ENCODE data around the genes CDV3 and TF.

DNA sequence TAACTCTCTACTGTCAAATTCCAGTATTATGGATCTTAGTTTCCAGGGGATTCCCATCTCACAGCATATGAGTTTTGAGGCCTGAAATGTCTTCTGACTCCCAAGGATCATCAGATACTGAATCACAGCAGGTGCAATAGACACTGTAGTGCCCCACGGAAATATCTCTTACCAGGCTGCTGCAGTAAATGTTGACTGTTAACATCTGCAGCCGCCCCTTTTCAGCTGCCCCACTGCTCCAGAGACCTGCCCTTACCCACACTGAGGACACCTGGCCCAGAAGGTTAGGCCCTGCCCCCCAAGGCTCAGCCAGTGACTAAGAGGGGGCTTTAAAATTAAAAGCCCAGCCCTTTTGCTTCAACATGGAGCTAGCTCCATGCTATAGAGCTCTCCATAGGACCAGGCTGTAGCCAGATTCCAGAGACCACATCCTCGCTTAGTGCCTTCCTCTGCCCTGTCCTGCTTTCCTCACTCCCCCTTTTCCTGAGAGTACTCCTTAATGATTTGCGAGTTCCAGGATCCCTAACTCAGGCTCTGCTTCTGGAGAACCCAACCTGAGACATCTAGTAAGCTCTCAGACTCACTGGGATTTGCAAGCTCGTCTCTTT, 67.2 kb downstream of the BFSP2 start:
- RAMPAGE, long total RNA, result no peak
- RRBS, result no CpG with 5 or more reads among the region's 5 CpGs
PRO-cap:
- standard, result no peak
- CoPRO, capped RNA only, 2 experiments, result no peak in any of the 2 experiments
- CoPRO, capped and uncapped RNA, 2 experiments, result no peak in any of the 2 experiments
- CoPRO, uncapped RNA only, 2 experiments, result no peak in any of the 2 experiments
CAGE:
- cytosol, long polyA plus RNA, result no peak
- long polyA plus RNA, result no peak
- nucleolus, long total RNA, result no peak
- nucleus, long polyA plus RNA, result no peak

- RAMPAGE, long total RNA, result no peak
- RRBS, result no CpG with 5 or more reads among the region's 5 CpGs
PRO-cap:
- standard, result no peak
- CoPRO, capped RNA only, 2 experiments, result no peak in any of the 2 experiments
- CoPRO, capped and uncapped RNA, 2 experiments, result no peak in any of the 2 experiments
- CoPRO, uncapped RNA only, 2 experiments, result no peak in any of the 2 experiments
CAGE:
- cytosol, long polyA plus RNA, result no peak
- long polyA plus RNA, result no peak
- nucleolus, long total RNA, result no peak
- nucleus, long polyA plus RNA, result no peak
Observed at GRCh38 chr3:133473923-133474602, 74.2 kb downstream of the BFSP2 start.

- RAMPAGE, long total RNA, result no peak
- RRBS, result 2% methylated on average over 18 of the region's 80 CpGs
PRO-cap:
- standard, result bidirectional peak, plus-strand start at chr3:133573714, minus-strand start at chr3:133573235; bidirectional peak, plus-strand start at chr3:133574021, minus-strand start at chr3:133573858
- CoPRO, capped RNA only, 2 experiments, result peak in 2 of 2 experiments; most common plus-strand start chr3:133573714 (in 2); most common minus-strand start chr3:133573481 (in 1)
- CoPRO, capped and uncapped RNA, 2 experiments, result peak in 2 of 2 experiments; most common plus-strand start chr3:133573714 (in 2); most common minus-strand start chr3:133573798 (in 1)
- CoPRO, uncapped RNA only, 2 experiments, result peak in 2 of 2 experiments; most common plus-strand start chr3:133573706 (in 1)
CAGE:
- cytosol, long polyA plus RNA, result no peak
- long polyA plus RNA, result start-site peak on the plus strand at chr3:133573705-133573732, 25 and 103 reads in 2 replicates; start-site peak on the plus strand at chr3:133573912-133573961, 20 and 53 reads in 2 replicates; start-site peak on the plus strand at chr3:133574035-133574072, 23 and 21 reads in 2 replicates
- nucleolus, long total RNA, result no peak
- nucleus, long polyA plus RNA, result no peak
Observed at GRCh38 chr3:133573423-133574108, at the start of gene CDV3. TSS of gene CDV3 (plus strand) at chr3:133573686.

DNA sequence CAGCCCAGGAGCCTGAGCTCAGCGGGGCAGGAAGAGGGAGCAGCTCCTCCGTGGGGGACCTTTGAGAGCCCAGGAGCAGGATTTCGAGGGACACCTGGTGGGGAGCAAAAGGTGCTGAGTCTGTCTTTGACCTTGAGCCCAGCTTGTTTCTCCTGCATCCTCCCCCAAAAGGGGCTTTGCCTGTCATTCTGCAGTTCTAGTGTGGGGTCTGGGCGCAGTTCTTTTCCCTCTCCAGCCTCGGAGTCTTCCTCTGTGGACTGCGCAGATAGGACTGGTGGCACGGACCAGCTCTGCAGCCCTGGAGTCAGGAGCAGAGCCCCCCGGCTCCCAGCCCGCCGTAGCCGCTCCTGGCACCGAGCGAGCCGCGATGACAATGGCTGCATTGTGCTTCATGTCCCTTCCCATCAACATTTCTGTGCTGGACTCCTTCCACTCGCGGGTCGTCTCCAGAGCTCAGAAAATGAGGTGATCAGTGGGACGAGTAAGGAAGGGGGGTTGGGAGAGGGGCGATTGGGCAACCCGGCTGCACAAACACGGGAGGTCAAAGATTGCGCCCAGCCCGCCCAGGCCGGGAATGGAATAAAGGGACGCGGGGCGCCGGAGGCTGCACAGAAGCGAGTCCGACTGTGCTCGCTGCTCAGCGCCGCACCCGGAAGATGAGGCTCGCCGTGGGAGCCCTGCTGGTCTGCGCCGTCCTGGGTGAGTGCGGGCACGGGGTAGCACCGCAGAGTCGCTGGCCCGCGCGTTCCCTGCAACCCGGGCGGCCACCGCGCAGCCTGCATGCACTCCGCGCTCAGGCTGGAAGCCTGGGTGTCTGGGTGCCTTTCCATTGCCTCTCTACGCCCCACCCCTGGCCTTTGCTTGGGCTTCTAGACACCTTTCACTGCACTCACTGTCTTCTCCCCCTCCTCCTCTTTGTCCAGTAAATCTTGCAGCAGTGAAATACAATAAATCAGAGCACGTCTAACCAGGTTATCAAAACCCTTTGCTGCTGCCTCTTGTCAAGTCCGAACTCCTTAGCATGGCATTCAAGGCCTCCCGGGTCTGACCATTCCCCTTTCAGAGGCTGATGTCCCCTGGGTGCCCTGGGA, at the start of gene TF:
Gene TF, plus strand, starts transcription at position 609 of the 1,091 bp plus-strand sequence.
- RAMPAGE, long total RNA, result no peak
- RRBS, result 79% methylated on average over 12 of the region's 56 CpGs
PRO-cap:
- standard, result no peak
- CoPRO, capped RNA only, 2 experiments, result no peak in any of the 2 experiments
- CoPRO, capped and uncapped RNA, 2 experiments, result no peak in any of the 2 experiments
- CoPRO, uncapped RNA only, 2 experiments, result no peak in any of the 2 experiments
CAGE:
- cytosol, long polyA plus RNA, result no peak
- long polyA plus RNA, result no peak
- nucleolus, long total RNA, result no peak
- nucleus, long polyA plus RNA, result no peak

GRCh38 chr3:133750308-133750694, 4.1 kb downstream of the TF start:
- RAMPAGE, long total RNA, result no peak
- RRBS, result no CpG with 5 or more reads among the region's 7 CpGs
PRO-cap:
- standard, result no peak
- CoPRO, capped RNA only, 2 experiments, result no peak in any of the 2 experiments
- CoPRO, capped and uncapped RNA, 2 experiments, result no peak in any of the 2 experiments
- CoPRO, uncapped RNA only, 2 experiments, result no peak in any of the 2 experiments
CAGE:
- cytosol, long polyA plus RNA, result no peak
- long polyA plus RNA, result no peak
- nucleolus, long total RNA, result no peak
- nucleus, long polyA plus RNA, result no peak

DNA sequence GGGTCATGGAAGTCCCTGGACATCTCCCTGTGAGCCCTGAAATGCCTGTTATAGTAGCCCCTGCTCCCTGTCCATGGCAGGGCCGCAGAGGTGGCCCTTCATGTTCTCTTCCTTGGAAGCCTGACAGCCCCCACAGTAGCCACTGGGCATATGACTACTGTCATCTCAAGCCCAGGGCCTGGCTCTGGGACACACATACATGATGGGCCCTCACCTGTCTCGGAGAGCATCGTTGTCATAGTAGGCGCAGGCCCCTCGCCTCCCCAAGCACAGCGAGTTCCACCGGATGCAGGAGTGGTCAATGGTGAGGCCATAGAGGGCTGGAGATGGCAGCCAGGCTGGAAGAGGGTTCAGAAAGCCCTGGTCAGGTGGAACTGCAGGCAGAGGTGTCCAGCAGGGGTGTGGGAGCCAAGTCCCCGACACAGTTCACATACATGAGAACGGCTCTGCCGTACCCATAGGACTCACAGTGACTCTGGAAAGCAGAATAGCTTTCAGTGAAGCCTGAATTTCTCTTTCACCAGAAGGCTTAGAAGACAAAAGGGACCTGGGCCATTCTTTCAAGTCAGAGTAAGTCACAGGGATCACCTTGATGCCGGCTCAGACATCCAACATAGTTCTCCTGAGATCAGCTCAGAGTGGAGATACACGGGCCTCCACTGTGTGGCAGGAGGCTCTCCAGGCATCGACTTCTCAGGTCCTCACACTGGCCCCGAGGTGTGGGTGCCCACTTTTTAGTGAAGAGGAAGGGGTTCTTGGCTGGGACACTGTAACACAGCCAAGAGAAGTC, 40.1 kb upstream of the RAB6B start:
- RAMPAGE, long total RNA, result no peak
- RRBS, result no CpG with 5 or more reads among the region's 14 CpGs
PRO-cap:
- standard, result no peak
- CoPRO, capped RNA only, 2 experiments, result no peak in any of the 2 experiments
- CoPRO, capped and uncapped RNA, 2 experiments, result no peak in any of the 2 experiments
- CoPRO, uncapped RNA only, 2 experiments, result no peak in any of the 2 experiments
CAGE:
- cytosol, long polyA plus RNA, result no peak
- long polyA plus RNA, result no peak
- nucleolus, long total RNA, result no peak
- nucleus, long polyA plus RNA, result no peak

- RAMPAGE, long total RNA, result no peak
- RRBS, result no CpG with 5 or more reads among the region's 5 CpGs
PRO-cap:
- standard, result no peak
- CoPRO, capped RNA only, 2 experiments, result no peak in any of the 2 experiments
- CoPRO, capped and uncapped RNA, 2 experiments, result no peak in any of the 2 experiments
- CoPRO, uncapped RNA only, 2 experiments, result no peak in any of the 2 experiments
CAGE:
- cytosol, long polyA plus RNA, result no peak
- long polyA plus RNA, result no peak
- nucleolus, long total RNA, result no peak
- nucleus, long polyA plus RNA, result no peak
Observed at GRCh38 chr3:133977360-133977925, 52.3 kb downstream of the SLCO2A1 start.

DNA sequence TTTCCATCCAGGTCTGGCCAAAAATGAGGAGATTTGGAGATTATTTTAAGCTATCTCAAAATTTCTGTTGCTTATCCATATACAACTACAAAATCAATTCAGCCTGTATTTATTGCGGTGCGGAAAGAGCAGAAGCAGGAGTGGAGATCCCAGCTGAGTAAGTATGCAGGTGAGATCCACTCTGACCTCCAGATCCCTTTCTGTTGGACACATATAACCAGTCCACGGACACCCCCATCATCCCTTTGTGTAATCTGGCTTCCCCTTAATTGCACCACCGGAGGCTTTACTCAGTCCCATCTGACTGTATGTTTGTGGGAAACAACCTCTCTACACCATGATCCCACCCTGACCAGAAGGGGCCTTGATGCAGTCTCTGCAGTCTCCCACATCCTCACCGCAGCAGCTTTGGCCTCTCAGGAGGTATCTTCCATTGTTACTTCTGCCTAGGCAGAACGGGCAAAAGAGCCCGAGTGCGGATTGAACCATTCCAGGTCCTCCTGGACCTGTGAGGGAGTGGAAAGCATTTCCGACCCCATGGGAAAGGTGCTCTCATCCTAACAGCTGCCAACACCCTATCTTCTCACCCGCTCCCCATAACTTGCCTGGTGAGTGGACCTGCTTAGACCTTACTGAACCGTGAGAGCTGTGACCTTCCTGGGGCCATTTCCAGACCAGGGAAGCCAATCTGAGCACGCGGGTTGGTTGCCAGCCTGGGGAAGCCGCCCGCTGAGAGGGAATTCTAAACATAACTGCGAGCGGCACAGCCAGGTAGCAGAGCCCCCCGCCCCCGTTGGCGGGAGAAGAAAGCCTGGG, 1.1 kb downstream of the SLCO2A1 start:
- RAMPAGE, long total RNA, result no peak
- RRBS, result no CpG with 5 or more reads among the region's 20 CpGs
PRO-cap:
- standard, result no peak
- CoPRO, capped RNA only, 2 experiments, result no peak in any of the 2 experiments
- CoPRO, capped and uncapped RNA, 2 experiments, result no peak in any of the 2 experiments
- CoPRO, uncapped RNA only, 2 experiments, result no peak in any of the 2 experiments
CAGE:
- cytosol, long polyA plus RNA, result no peak
- long polyA plus RNA, result no peak
- nucleolus, long total RNA, result no peak
- nucleus, long polyA plus RNA, result no peak

DNA sequence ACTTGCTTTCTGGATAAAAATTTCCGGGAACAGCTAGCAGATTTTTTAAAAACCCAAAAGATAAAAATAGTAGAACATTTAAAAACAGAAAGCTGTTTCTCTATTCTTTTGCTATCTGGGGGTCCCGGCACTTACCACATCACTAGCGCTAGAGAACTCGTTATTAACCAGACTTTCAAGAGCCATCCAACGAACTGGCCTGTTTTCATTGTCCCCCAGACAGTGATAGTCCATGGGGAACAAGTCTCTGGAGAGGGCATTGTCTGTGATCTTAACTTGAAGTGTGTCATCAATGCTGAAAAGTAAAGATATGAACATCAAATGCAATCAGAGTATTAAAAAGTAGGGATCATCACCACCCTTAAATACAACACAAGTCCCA, 75.2 kb downstream of the RYK start:
- RAMPAGE, long total RNA, result no peak
- RRBS, result 98% methylated on average over 1 of the region's 5 CpGs
PRO-cap:
- standard, result no peak
- CoPRO, capped RNA only, 2 experiments, result no peak in any of the 2 experiments
- CoPRO, capped and uncapped RNA, 2 experiments, result no peak in any of the 2 experiments
- CoPRO, uncapped RNA only, 2 experiments, result no peak in any of the 2 experiments
CAGE:
- cytosol, long polyA plus RNA, result no peak
- long polyA plus RNA, result no peak
- nucleolus, long total RNA, result no peak
- nucleus, long polyA plus RNA, result no peak

DNA sequence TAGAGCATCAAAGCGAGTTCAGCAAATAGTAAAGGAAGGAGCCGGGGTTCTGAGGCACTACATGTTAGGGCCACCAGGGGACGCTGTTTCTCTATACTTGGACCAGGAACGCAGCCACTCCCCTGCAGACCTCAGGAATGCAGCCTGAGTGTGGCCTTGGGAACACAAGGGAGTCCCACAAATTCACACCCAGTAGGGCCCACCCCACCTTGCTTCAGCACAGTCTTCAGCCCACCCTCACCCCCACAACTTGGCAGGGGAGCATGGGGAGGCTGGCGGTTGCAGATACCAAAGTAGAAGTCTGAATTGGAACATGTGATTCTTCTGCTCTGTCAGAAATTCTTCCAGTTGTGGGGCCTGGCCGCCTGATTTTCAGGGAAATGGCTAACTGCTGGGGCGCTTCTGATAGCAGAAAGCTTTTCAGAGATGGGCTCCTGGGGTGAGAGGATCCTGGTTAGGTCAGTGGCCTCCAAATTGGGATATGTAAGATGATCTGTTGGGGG, 57.9 kb upstream of the RYK start:
- RAMPAGE, long total RNA, result no peak
- RRBS, result no CpG with 5 or more reads among the region's 7 CpGs
PRO-cap:
- standard, result no peak
- CoPRO, capped RNA only, 2 experiments, result no peak in any of the 2 experiments
- CoPRO, capped and uncapped RNA, 2 experiments, result no peak in any of the 2 experiments
- CoPRO, uncapped RNA only, 2 experiments, result no peak in any of the 2 experiments
CAGE:
- cytosol, long polyA plus RNA, result no peak
- long polyA plus RNA, result no peak
- nucleolus, long total RNA, result no peak
- nucleus, long polyA plus RNA, result no peak

DNA sequence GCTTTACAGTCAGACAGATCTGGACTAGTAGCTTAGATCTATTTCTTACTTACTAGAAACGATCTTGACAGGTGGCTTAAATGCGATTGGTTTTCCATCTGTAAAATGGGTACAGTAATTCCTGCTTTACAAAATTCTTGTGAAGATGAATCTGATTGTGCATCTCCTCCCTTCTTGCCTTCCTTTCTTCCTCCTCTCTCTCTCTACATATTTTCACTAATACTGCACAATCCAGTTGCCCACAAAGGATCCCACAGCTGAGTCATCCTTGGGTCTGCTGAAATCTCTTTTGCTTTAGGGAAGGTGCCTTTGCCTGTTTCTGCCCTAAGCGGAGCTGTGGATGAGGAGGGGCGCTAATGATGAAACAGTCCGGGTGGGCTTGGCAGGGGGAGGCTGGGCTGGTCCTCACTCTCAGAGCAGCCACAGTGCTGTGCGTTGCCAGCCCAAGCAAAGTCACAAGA, 46.1 kb downstream of the AMOTL2 start:
- RAMPAGE, long total RNA, result no peak
- RRBS, result no CpG with 5 or more reads among the region's 6 CpGs
PRO-cap:
- standard, result no peak
- CoPRO, capped RNA only, 2 experiments, result no peak in any of the 2 experiments
- CoPRO, capped and uncapped RNA, 2 experiments, result no peak in any of the 2 experiments
- CoPRO, uncapped RNA only, 2 experiments, result no peak in any of the 2 experiments
CAGE:
- cytosol, long polyA plus RNA, result no peak
- long polyA plus RNA, result no peak
- nucleolus, long total RNA, result no peak
- nucleus, long polyA plus RNA, result no peak

GRCh38 chr3:134334727-134335368, 39.4 kb downstream of the AMOTL2 start:
- RAMPAGE, long total RNA, result no peak
- RRBS, result no CpG with 5 or more reads among the region's 3 CpGs
PRO-cap:
- standard, result no peak
- CoPRO, capped RNA only, 2 experiments, result no peak in any of the 2 experiments
- CoPRO, capped and uncapped RNA, 2 experiments, result no peak in any of the 2 experiments
- CoPRO, uncapped RNA only, 2 experiments, result no peak in any of the 2 experiments
CAGE:
- cytosol, long polyA plus RNA, result no peak
- long polyA plus RNA, result no peak
- nucleolus, long total RNA, result no peak
- nucleus, long polyA plus RNA, result no peak

- RAMPAGE, long total RNA, result no peak
- RRBS, result 92% methylated on average over 1 of the region's 32 CpGs
PRO-cap:
- standard, result no peak
- CoPRO, capped RNA only, 2 experiments, result no peak in any of the 2 experiments
- CoPRO, capped and uncapped RNA, 2 experiments, result no peak in any of the 2 experiments
- CoPRO, uncapped RNA only, 2 experiments, result no peak in any of the 2 experiments
CAGE:
- cytosol, long polyA plus RNA, result no peak
- long polyA plus RNA, result no peak
- nucleolus, long total RNA, result no peak
- nucleus, long polyA plus RNA, result no peak
Observed at GRCh38 chr3:134370178-134371408, 3.7 kb downstream of the AMOTL2 start.

DNA sequence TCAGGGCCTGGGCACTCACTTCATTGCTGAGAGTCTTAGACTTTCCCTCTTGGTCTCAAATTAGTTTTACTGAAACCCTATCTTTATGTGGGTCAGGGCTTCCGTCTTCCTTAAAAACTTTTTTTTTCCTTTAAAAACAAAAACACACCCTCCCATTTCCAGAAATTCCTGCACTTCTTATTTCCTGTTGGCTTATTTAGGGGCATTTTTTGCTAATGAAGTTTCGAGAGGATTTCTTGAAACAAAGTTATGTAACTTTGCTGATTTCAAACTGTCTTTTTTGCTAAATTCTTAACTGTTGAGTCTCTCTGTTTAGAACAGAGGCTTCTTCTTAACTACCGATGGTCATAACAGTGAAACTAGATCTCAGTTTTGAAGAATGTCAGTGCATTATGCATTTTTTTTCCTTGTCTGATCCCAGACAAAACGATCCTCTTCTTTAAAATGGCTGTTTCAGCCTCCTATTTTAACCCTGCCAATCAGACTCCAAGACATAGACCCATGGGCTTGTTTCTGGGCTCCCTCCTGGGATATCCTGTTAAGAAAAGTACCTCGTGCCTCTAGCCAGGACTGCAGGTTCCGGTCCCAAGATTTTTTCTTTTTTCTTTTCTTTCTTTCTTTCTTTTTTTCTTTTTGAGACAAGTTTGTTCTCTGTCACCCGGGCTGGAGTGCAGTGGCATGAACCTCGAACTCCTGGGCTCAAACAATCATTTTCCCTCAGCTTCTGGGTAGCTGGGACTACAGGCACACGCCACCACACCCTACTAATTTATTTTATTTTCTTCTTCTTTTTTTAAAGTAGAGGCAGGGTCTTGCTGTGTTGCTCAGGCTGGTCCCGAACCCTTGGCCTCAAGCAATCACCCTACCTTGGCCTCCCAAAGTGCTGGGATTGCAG, 23.2 kb downstream of the ANAPC13 start:
- RAMPAGE, long total RNA, result no peak
- RRBS, result 5% methylated on average over 1 of the region's 10 CpGs
PRO-cap:
- standard, result no peak
- CoPRO, capped RNA only, 2 experiments, result no peak in any of the 2 experiments
- CoPRO, capped and uncapped RNA, 2 experiments, result no peak in any of the 2 experiments
- CoPRO, uncapped RNA only, 2 experiments, result no peak in any of the 2 experiments
CAGE:
- cytosol, long polyA plus RNA, result no peak
- long polyA plus RNA, result no peak
- nucleolus, long total RNA, result no peak
- nucleus, long polyA plus RNA, result no peak

DNA sequence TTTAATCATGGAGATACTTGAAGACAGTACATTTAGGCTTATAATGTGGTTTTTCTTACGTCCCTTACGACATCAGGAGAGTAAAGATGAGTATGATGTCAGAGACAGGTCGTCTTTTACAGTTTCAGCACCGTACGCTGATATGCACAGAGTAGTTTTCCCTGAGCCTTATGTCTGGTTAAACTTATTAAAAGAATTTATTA, 936 bp downstream of the CEP63 start:
- RAMPAGE, long total RNA, result no peak
- RRBS, result no CpG with 5 or more reads among the region's 5 CpGs
PRO-cap:
- standard, result no peak
- CoPRO, capped RNA only, 2 experiments, result no peak in any of the 2 experiments
- CoPRO, capped and uncapped RNA, 2 experiments, result no peak in any of the 2 experiments
- CoPRO, uncapped RNA only, 2 experiments, result no peak in any of the 2 experiments
CAGE:
- cytosol, long polyA plus RNA, result no peak
- long polyA plus RNA, result no peak
- nucleolus, long total RNA, result no peak
- nucleus, long polyA plus RNA, result no peak

GRCh38 chr3:134650371-134650730, 471 bp downstream of the KY start:
- RAMPAGE, long total RNA, result no peak
- RRBS, result 60% methylated on average over 5 of the region's 19 CpGs
PRO-cap:
- standard, result no peak
- CoPRO, capped RNA only, 2 experiments, result no peak in any of the 2 experiments
- CoPRO, capped and uncapped RNA, 2 experiments, result no peak in any of the 2 experiments
- CoPRO, uncapped RNA only, 2 experiments, result no peak in any of the 2 experiments
CAGE:
- cytosol, long polyA plus RNA, result no peak
- long polyA plus RNA, result no peak
- nucleolus, long total RNA, result no peak
- nucleus, long polyA plus RNA, result no peak

DNA sequence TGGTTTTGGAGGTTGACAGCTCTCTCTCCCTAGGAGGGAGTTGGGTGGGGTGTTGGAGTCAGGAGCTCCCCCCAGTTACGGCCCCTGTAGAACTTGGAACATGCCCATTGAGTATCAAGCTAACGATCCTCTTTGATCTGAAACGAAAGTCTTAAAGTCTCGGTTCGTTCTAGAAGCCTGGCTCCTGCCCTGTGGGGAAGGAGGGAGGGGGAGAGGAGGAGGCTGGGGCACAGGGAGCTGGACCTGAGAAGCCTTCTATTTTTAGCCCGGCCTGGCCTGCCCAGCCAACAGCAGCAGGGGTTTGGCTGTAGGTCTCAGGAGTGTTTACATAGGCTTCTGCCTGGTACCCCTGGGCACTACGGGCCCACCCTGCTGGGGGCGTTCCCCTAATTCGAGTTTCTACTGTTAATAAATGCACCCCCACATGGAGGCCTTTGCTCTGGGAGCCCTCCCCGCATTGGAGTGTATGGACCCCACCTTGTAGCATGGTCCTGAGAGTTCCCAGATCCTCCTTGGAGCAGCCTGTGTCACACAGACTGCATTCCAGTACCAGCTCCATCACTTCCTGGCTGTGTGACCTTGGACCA, 824 bp upstream of the KY start:
- RAMPAGE, long total RNA, result no peak
- RRBS, result no CpG with 5 or more reads among the region's 10 CpGs
PRO-cap:
- standard, result no peak
- CoPRO, capped RNA only, 2 experiments, result no peak in any of the 2 experiments
- CoPRO, capped and uncapped RNA, 2 experiments, result no peak in any of the 2 experiments
- CoPRO, uncapped RNA only, 2 experiments, result no peak in any of the 2 experiments
CAGE:
- cytosol, long polyA plus RNA, result no peak
- long polyA plus RNA, result no peak
- nucleolus, long total RNA, result no peak
- nucleus, long polyA plus RNA, result no peak

DNA sequence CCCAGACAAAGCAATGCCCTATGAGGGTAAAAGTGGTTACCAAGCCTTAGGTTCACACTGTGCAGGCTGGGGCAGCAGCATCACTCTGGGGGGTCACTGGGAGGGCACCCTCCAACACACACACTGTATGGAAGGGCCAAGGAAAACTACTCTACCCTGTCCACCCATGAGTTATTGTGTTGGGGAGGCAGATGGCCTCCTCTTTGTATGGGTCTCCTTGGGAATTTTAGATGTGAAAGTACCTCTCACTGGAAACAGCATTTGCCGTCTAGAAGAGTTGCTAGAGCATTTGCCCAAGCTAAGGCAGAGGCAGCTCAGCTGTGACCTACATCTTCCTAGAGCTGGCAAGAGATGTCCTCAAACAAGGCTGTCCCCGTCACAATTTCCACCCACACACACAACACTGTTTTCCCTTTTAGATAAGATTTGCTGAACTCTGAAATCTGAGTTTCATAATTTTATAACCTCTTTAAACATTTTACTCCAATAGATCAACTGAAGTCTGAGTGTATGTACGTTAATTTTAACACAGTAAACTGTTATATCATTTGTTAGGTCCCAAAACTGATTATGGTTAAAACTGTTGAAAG, 352.5 kb downstream of the EPHB1 start:
- RAMPAGE, long total RNA, result no peak
- RRBS, result no CpG with 5 or more reads among the region's 3 CpGs
PRO-cap:
- standard, result no peak
- CoPRO, capped RNA only, 2 experiments, result no peak in any of the 2 experiments
- CoPRO, capped and uncapped RNA, 2 experiments, result no peak in any of the 2 experiments
- CoPRO, uncapped RNA only, 2 experiments, result no peak in any of the 2 experiments
CAGE:
- cytosol, long polyA plus RNA, result no peak
- long polyA plus RNA, result no peak
- nucleolus, long total RNA, result no peak
- nucleus, long polyA plus RNA, result no peak